ENCODE measurements around a stretch of chr16.

DNA sequence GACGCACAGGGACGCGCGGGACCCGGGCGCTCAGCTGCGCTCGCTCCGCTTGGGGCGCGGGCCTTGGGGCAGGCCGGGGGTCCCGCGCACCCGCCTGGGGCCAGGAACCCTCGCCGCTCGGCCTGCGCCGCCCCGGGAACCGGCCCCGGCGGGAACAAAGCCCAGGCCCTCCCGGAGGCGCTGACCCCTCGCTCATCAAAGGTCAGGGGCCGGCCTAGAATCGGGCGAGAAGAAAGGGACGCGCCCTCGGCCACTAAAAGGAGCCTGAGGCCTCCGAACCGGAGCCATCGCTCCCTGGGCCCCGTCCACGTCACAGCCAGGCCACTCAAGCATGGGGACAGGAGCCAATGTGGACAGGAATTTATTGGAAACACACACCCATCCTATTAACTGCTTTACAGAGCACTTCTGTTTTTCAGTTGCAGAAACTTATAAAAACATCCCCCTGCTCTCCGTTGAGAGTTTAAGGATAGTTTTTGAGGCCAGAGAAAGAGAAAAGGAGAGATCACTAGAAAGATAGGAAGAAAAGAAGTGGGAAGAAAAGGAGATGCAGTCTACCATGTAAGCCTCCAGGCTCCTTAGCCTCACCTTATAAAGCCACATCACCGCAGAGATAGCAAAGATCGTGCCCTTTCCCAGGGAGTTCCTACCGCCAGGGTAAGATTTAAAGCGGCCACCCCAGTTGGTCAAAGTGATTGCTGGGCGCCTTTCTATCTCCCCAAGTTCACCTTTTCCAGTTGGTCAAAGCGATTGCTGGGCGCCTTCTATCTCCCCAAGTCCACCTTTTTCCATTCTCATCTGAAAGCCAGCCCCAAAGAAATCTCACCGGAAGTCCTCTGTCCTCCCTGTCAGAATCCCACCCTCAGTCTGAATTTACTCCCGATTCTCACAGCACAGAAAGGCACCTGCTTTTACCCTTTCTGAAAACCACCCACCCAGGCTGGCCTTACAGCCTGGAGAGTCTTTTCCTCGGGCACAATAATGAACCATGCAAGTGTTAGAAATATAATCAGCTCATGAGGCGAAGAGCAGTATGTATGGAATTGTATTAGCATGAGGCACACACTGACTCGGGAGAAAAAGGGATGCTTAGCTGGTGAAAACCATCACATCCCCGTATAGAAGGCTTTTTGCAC, 797 bp upstream of the ZFHX3 start:
- RRBS, 2 experiments: 1% methylated on average over 24 to 25 of the region's 52 CpGs
CAGE:
- cytosol, long polyA minus RNA: no peak
- cytosol, long polyA plus RNA: no peak
- long polyA plus RNA: no peak
- nucleus, long polyA minus RNA: no peak
- nucleus, long polyA plus RNA: no peak

DNA sequence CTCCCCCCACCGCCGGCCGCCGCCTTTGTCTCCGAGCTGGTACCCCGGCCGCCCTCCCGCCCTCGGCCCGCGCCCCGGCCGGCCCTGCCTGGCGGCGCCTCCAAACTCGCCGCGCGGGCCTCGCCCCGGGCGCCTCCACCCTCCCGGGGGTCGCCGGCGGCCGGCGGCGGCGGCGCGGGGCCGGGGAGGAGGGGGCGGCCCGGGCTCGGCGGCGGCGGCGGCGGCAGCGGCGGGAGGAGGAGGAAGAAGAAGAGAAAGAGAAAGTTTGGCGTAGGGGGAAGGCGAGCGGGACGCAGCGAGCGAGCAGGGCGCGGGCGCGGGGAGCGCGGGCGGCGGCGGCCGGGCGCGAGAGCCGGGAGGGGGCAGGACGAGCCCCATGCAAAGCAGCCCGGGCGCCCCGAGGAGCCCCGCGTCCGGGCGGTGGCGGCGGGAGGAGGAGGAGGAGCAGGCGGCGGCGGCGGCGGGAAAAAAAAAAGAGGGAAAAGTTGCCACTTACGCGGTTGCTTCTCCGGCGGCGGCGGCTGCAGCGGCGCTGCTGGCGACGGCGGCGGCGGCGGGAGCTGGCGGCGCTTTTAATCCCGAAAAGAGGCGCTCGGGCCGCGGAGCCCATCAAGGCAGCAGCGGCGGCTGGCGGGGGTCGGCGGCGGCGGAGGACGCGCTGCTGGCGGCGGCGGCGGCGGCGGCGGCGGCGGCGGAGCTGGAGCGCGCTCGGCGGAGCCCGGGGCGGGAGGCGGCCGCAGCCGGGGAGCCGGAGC, 10.3 kb upstream of the ZFHX3 start:
- RRBS, 2 experiments: 1 to 2% methylated on average over 18 to 19 of the region's 127 CpGs
CAGE:
- cytosol, long polyA minus RNA: no peak
- cytosol, long polyA plus RNA: no peak
- long polyA plus RNA: no peak
- nucleus, long polyA minus RNA: no peak
- nucleus, long polyA plus RNA: no peak

DNA sequence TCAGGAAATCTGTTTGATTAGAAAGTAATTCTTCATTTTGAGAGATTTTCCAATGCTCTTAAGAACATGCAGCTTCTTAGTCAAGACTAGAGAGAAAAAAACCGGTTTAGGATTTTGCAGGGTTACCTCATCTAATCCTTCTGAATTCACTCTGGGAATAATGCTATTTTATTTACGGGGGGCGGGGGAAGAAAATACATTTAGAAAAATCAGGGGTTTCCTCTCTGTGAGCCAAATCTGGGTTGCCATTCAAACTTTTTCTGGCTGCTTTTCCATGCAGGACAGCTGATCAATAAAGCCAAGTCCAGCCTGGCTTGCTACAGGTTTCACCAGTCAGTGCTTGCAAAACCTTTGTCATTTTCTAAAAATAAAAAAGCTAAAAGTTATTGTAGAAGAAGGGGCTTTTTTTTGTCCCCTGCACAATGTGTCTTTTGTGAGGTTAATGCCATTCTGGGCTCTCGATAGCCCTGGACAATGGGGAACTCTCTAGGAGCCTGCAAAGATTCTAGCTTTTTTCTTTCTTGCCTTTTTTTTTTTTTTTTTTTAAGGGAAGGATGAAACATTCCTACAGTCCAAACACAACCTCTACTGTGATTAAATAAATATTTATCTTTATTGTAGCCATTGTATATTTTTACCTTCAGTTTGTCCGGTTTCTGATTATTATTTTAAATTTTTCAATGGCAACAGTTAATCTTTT, 13.1 kb upstream of the ZFHX3 start:
- RRBS, 2 experiments: no CpG with 5 or more reads among the region's 5 CpGs
CAGE:
- cytosol, long polyA minus RNA: no peak
- cytosol, long polyA plus RNA: no peak
- long polyA plus RNA: no peak
- nucleus, long polyA minus RNA: no peak
- nucleus, long polyA plus RNA: no peak

- RRBS, 2 experiments: 84 to 86% methylated on average over 23 to 25 of the region's 48 CpGs
CAGE:
- cytosol, long polyA minus RNA: no peak
- cytosol, long polyA plus RNA: no peak
- long polyA plus RNA: no peak
- nucleus, long polyA minus RNA: no peak
- nucleus, long polyA plus RNA: no peak
Observed at GRCh38 chr16:73062879-73063649, 15.1 kb upstream of the ZFHX3 start.

DNA sequence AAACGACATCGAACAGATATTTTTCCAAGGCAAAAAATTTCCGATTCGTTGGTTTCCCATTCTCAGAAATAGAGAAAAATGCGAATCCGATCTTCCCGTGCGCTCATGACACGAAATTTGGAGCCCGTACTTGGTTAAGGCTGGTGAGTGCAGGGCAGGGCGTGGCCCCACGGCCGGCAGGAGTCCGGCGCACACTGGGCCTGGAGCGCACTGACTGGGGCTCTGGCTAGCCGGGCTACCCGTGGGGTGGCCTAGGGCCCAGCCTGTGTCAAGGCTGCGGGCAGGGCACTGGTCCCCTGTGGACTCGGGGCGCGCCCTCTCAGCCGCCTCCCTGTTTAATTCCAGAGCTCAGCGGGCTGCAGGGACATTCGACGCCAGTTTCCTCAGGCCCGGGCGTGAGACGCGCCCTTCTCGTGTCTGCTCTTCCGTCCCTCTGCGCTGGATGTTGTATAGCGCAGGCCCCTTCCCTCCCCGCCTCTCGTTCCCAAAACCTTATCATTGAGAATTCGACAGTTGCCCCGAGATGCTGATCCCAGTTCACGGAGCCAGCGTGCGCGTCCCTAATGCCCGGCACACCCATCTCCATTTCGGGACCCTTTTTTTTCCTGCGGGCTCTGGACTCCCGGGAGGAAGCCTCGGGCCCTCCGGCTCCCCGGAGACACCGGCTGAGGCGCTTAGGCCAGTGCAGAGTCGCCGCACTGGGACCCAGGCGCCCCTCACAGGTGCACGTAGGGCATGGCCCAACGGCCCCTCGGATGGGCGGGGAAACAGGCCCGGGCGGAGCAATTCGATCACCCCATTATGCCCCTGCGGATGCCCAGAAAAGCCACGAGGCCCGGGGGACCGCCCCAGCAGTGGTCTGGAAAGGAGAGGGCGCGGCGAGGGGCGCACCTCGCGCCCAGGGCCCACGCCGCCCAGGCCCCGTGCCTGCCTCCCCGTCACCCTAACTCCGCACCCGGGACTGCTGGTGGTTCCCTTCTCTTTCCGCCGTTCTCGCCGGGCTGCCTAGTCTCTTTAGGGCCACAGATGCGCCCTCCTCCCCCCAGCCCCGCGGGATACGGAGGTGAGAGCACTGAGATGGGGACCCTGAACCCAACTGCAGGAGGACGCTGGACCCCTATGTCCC, 18.3 kb upstream of the ZFHX3 start:
- RRBS, 2 experiments: 56 to 61% methylated on average over 17 to 20 of the region's 86 CpGs
CAGE:
- cytosol, long polyA minus RNA: no peak
- cytosol, long polyA plus RNA: no peak
- long polyA plus RNA: no peak
- nucleus, long polyA minus RNA: no peak
- nucleus, long polyA plus RNA: no peak

GRCh38 chr16:73093736-73094042, 45.8 kb upstream of the ZFHX3 start:
- RRBS, 2 experiments: no CpG with 5 or more reads among the region's 7 CpGs
CAGE:
- cytosol, long polyA minus RNA: no peak
- cytosol, long polyA plus RNA: no peak
- long polyA plus RNA: no peak
- nucleus, long polyA minus RNA: no peak
- nucleus, long polyA plus RNA: no peak

GRCh38 chr16:73122629-73123524, 74.9 kb upstream of the ZFHX3 start:
- RRBS, 2 experiments: no CpG with 5 or more reads among the region's 10 CpGs
CAGE:
- cytosol, long polyA minus RNA: no peak
- cytosol, long polyA plus RNA: no peak
- long polyA plus RNA: no peak
- nucleus, long polyA minus RNA: no peak
- nucleus, long polyA plus RNA: no peak

DNA sequence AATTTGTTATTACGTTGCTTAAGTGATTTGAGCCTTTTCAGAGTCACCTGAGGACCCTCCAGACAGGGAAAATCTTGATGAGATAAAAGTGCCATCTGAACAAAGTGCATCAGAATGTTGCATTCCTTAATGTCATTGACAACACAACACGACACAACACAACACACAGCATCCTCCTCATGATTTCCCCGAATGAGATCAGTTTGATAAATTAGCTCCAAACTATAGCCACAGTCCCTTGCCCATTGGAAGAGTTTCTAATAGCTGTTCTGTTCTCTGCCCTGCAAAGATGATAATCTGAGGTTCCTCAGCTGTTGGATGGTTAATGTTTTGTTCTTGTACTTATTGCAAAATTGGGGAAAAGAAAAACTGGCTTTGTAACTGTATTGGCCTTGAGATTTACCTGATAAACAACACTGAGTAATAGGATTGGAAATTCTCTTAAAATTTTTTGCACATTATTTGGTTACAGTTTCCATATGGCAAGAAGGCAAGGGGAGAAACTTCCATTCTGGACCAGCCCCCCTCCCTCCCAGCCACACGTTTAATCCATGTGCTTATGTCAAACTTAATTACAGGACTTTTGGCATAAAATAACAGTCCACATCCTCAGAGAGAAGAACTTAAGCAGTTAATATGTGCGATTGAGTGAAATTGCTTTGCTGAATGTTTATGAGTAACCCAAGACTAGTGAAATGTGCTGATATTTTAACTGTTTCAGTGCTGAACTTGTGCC, 119.0 kb upstream of the ZFHX3 start:
- RRBS, 2 experiments: no CpG with 5 or more reads among the region's 5 CpGs
CAGE:
- cytosol, long polyA minus RNA: no peak
- cytosol, long polyA plus RNA: no peak
- long polyA plus RNA: no peak
- nucleus, long polyA minus RNA: no peak
- nucleus, long polyA plus RNA: no peak

GRCh38 chr16:74303829-74304779, 7.5 kb downstream of the PSMD7 start:
- RRBS, 2 experiments: no CpG with 5 or more reads among the region's 20 CpGs
CAGE:
- cytosol, long polyA minus RNA: no peak
- cytosol, long polyA plus RNA: no peak
- long polyA plus RNA: no peak
- nucleus, long polyA minus RNA: no peak
- nucleus, long polyA plus RNA: no peak

DNA sequence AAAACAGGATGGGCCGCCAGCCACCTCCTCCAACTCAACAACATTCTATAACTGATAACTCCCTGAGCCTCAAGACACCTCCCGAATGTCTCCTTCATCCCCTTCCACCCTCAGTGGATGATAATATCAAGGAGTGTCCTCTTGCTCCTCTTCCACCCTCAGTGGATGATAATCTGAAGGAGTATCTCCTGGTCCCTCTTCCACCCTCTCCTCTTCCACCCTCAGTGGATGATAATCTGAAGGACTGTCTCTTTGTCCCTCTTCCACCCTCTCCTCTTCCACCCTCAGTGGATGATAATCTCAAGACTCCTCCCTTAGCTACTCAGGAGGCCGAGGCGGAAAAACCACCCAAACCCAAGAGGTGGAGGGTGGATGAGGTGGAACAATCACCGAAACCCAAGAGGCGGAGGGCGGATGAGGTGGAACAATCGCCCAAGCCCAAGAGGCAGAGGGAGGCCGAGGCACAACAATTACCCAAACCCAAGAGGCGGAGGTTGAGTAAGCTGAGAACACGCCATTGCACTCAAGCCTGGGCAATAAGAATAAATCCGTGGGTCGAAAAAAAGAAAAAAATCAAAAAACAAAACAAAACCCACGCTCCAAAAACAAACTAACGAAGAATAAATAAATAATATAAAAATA, 15.5 kb downstream of the NPIPB15 start:
- RRBS, 2 experiments: no CpG with 5 or more reads among the region's 15 CpGs
CAGE:
- cytosol, long polyA minus RNA: no peak
- cytosol, long polyA plus RNA: no peak
- long polyA plus RNA: no peak
- nucleus, long polyA minus RNA: no peak
- nucleus, long polyA plus RNA: no peak

GRCh38 chr16:74660959-74661800, 5.5 kb downstream of the RFWD3 start:
- RRBS, 2 experiments: no CpG with 5 or more reads among the region's 8 CpGs
CAGE:
- cytosol, long polyA minus RNA: no peak
- cytosol, long polyA plus RNA: no peak
- long polyA plus RNA: no peak
- nucleus, long polyA minus RNA: no peak
- nucleus, long polyA plus RNA: no peak

DNA sequence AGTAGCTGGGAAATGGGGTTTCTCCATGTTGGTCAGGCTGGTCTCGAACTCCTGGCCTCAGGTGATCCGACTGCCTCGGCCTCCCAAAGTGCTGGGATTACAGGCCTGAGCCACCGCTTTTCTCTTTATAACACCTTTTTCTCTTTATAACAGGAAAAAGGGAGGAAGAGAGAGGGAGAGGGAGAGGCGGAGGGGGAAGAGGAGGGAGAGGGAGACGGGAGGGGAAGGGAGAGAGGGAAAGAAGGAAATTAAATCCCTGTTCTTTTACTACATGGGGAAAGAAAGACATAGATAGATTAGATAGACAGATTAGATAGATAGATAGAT, 841 bp downstream of the RFWD3 start:
- RRBS, 2 experiments: no CpG with 5 or more reads among the region's 6 CpGs
CAGE:
- cytosol, long polyA minus RNA: no peak
- cytosol, long polyA plus RNA: no peak
- long polyA plus RNA: no peak
- nucleus, long polyA minus RNA: no peak
- nucleus, long polyA plus RNA: no peak

- RRBS, 2 experiments: no CpG with 5 or more reads among the region's 7 CpGs
CAGE:
- cytosol, long polyA minus RNA: no peak
- cytosol, long polyA plus RNA: no peak
- long polyA plus RNA: no peak
- nucleus, long polyA minus RNA: no peak
- nucleus, long polyA plus RNA: no peak
Observed at GRCh38 chr16:74709427-74710078, 8.9 kb upstream of the MLKL start.

DNA sequence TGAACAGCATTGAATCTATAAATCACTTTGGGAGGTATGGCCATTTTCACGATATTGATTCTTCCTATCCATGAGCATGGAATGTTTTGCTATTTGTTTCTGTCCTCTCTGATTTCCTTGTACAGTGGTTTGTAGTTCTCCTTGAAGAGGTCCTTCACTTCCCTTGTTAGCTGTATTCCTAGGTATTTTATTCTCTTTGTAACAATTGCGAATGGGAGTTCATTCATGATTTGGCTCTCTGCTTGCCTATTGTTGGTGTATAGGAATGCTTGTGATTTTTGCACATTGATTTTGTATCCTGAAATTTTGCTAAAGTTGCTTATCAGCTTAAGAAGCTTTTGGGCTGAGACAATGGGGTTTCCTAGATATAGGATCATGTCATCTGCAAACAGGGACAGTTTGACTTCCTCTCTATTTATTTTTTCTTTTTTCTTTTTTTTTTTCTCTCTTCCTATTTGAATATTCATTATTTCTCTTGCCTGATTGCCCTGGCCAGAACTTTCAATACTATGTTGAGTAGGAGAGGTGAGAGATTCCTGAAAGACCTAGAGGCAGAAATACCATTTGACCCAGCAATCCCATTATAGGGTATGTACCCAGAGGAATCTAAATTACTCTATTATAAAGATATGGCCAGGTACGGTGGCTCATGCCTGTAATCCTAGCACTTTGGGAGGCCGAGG, 22.4 kb downstream of the WDR59 start:
- RRBS, 2 experiments: no CpG with 5 or more reads among the region's 4 CpGs
CAGE:
- cytosol, long polyA minus RNA: no peak
- cytosol, long polyA plus RNA: no peak
- long polyA plus RNA: no peak
- nucleus, long polyA minus RNA: no peak
- nucleus, long polyA plus RNA: no peak

DNA sequence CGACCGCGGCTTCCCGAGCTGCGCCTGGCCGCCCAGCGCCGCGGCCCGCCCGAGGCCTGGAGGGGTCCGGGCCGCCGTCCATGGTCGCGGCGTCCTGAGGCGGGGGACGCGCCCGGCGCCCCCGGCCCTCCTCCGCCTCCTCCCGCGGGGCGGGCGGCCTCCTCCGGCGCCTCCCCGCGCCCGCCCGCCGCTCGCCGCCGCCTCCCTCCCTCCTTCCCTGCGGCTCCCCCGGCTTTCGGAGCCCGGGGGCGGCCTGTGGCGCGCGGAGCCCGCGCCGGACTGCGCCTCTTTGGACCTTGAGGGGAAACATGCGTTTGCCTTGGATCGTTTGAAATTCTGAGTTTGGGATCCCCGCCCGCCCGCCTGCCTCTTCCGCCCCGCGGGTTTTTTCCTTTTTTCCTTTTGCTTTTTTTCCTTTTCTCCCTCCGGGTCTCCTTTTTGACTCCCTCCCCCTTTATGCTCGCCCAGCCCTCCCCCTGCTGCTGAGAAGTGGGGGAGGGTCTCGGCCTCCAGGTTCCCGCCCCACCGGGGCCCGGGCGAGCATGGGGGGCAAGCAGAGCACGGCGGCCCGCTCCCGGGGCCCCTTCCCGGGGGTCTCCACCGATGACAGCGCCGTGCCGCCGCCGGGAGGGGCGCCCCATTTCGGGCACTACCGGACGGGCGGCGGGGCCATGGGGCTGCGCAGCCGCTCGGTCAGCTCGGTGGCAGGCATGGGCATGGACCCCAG, 469 bp downstream of the ZNRF1 start:
- RRBS, 2 experiments: 1 to 2% methylated on average over 49 to 50 of the region's 86 CpGs
CAGE:
- cytosol, long polyA minus RNA: start-site peak on the plus strand centred at position 304 of the sequence, 11 bp wide, 18 reads
- cytosol, long polyA plus RNA: start-site peak on the plus strand centred at position 260 of the sequence, 126 bp wide, 20 and 22 reads in 2 replicates
- long polyA plus RNA: start-site peak on the plus strand centred at position 297 of the sequence, 51 bp wide, 19 and 24 reads in 2 replicates; start-site peak on the plus strand centred at position 379 of the sequence, 35 bp wide, 23 and 30 reads in 2 replicates
- nucleus, long polyA minus RNA: no peak
- nucleus, long polyA plus RNA: start-site peak on the plus strand centred at position 174 of the sequence, 638 bp wide, 71 and 106 reads in 2 replicates

DNA sequence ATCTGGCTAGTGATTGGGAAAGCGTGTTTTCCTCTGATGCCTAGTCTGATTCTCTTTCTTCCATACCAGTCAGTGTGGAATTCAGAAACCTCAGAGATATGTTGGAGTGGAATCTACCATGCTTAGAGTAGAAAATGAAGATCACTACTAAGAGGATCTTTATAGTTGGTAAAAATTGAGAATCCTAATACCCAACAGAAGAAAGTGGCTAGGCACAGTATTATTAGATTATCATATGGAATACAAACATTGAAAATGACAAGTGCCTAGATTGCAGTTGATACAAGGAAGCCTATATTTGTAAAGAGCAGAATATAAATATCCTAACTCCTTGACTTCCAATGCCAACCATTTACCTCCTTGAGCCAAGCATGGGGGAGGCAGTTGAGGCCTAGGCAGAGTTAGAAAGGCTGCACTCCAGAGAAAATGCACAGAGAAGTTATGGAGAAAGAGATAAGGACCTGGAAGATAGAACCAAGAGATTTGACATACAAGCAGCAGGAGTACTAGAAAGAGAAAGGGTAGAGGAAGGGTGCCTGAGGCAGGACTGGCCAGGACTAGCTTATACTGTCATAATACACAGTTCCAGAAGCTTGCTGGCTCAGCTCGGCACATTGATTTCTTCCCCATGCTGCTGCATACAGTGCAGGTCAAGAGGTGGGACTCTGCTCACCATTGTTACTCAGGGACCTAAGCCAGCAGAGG, 33.1 kb downstream of the LDHD start:
- RRBS, 2 experiments: no CpG with 5 or more reads among the region's 2 CpGs
CAGE:
- cytosol, long polyA minus RNA: no peak
- cytosol, long polyA plus RNA: no peak
- long polyA plus RNA: no peak
- nucleus, long polyA minus RNA: no peak
- nucleus, long polyA plus RNA: no peak

DNA sequence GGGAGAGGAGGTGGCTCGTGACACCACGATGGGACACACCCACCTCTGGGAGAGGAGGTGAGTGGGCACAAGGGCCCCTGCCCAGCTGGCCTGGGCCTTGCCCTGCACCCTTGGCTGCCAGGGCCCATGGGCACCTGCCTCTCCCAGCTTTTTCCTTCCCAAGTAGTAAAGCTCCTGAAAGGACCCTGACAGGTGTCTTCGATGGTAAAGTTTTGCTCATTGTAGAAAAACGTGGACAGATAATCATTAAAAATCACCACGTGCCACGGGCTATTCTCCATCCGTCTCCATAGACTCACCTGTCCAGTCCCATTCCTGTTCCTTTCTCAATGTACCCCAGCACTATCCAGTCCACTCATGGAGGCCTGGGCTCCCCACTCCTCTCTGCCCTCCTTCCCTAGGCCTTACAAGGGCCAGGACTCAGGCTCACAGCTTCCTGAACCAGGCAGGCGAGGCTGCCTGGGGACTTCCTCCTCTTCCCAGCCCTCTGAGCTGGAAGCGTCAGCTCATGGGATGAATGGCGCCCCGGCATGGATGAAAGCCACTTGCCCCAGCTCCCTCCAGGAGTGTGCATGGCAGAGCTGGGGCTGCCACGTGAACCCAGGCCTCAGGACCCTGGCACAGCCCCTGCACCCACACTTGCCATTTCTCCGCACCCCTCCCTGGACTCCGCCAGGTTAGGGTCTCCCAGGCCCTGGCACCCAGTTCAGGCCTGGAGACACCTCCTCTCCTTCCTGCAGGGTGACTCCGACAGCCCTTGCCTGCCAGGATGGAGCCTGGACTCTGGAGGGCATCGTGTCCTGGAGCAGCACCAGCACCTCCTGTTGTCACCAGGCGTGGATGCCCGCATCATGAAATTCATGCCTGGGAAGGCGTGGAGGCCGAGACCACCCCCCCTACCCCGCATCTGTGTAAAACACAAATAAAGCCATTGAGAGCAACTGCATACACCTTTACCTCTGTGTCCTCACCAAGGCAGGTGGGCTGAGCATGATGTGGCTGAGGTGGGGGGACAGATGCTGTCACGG, 8.8 kb downstream of the CTRB1 start:
- RRBS, 2 experiments: no CpG with 5 or more reads among the region's 22 CpGs
CAGE:
- cytosol, long polyA minus RNA: no peak
- cytosol, long polyA plus RNA: no peak
- long polyA plus RNA: no peak
- nucleus, long polyA minus RNA: no peak
- nucleus, long polyA plus RNA: no peak

- RRBS, 2 experiments: no CpG with 5 or more reads among the region's 15 CpGs
CAGE:
- cytosol, long polyA minus RNA: no peak
- cytosol, long polyA plus RNA: no peak
- long polyA plus RNA: no peak
- nucleus, long polyA minus RNA: no peak
- nucleus, long polyA plus RNA: no peak
Observed at GRCh38 chr16:75247988-75248563, 3.3 kb downstream of the BCAR1 start.

- RRBS, 2 experiments: no CpG with 5 or more reads among the region's 7 CpGs
CAGE:
- cytosol, long polyA minus RNA: no peak
- cytosol, long polyA plus RNA: no peak
- long polyA plus RNA: no peak
- nucleus, long polyA minus RNA: no peak
- nucleus, long polyA plus RNA: no peak
Observed at GRCh38 chr16:75287653-75288256, 36.3 kb upstream of the BCAR1 start.

- RRBS, 2 experiments: no CpG with 5 or more reads among the region's 8 CpGs
CAGE:
- cytosol, long polyA minus RNA: no peak
- cytosol, long polyA plus RNA: no peak
- long polyA plus RNA: no peak
- nucleus, long polyA minus RNA: start-site peak on the minus strand at chr16:75377983-75378022, 21 reads; start-site peak on the minus strand at chr16:75378413-75378478, 18 reads; start-site peak on the minus strand at chr16:75378530-75378593, 20 reads
- nucleus, long polyA plus RNA: no peak
Observed at GRCh38 chr16:75377908-75378776, 55.2 kb downstream of the CFDP1 start.